Measurements from ENCODE around the genes ADD1 and GRK4.

DNA sequence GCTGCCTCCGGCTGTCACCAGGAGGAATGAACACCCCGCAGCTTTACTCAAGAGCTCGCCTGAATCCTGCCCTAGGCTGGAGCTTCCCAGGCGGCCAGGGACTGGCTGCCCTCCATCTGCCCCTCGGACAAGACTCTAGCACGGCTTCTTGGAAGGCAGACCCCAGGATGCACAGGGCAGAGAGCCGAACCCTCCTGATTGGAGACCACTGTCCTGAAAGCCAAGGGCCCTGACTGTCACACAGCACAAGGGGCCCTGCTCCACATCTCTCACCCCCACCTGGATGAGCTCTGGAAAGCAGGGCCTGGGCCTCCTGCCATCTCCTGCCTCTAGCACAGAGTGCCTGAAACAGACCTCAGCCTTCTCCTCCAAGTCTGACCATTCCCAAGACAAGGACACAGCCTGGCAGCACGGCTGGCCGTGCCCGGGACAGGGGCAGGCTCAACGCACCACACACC lies 4.4 kb downstream of the MXD4 start:
- PRO-cap, 4 experiments = no peak in any of the 4 experiments
- RAMPAGE, long total RNA, 2 experiments = no peak in any of the 2 experiments

DNA sequence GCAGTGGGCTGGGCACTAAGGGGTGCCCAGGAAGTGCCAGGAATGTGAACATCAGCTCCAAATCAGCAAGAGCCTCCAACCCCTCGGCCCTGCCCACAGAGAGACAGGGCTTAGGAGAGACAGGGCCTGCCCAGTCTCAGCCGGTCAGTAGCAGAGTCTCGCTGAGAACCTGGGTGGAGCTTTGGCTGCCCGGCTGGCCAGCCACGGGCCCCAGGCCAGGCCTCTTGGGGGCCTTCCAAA lies 4.2 kb upstream of the MXD4 start:
- PRO-cap, 4 experiments = no peak in any of the 4 experiments
- RAMPAGE, long total RNA, 2 experiments = no peak in any of the 2 experiments

DNA sequence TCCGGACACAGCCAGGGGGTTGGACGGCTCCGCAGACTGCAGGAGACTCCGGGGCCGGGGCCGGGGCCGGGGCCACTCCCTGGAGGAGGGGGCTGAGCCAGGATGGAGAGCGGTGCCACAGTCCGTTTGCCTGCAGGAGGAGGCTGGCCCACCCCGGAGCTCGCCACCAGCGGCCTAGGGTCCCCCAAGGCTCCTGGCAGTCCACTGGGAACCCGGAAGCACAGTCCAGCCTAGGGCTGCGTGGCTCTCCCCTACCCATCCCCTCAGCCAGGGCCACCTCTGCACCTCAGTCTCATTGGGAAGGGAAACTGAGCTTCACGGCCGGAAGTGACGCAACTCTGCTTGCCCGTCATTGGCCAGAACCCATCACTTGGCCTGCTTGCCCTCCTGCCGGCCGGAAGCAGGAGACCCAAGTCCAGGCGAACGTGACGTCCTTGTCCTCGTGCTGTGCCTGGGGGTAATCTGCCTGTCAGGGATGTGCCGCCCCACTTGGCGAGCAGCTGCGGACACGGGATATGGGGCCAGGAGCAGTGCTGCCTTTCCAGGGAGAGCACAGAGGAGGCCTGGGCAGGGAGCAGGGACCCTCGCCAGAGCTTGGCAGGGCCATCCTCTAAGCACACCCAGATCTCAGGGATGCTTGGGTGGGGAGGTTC lies 31.3 kb downstream of the ZFYVE28 start:
- PRO-cap, 4 experiments = no peak in any of the 4 experiments
- RAMPAGE, long total RNA, 2 experiments = no peak in any of the 2 experiments

DNA sequence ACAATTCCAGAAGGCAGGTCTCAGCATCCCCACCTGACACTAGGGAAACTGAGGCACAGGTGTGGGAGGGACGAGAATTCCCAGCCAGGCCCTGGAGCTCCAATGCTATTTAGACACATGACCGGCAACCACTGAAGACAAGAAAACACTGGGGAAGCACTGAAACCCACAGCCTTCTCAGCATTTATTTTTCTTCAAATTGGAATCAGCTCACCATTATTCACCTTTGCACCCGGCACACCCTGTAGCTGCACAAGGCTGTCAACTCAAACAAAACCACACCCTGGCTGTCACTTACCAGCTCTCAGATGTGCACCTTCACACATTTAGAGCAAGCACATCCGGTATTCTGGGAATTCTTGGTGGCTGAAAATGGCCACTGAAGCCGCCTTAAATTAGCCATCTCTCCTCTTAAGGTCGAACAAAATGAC lies 6.0 kb downstream of the ZFYVE28 start:
- PRO-cap, 4 experiments = no peak in any of the 4 experiments
- RAMPAGE, long total RNA, 2 experiments = no peak in any of the 2 experiments

DNA sequence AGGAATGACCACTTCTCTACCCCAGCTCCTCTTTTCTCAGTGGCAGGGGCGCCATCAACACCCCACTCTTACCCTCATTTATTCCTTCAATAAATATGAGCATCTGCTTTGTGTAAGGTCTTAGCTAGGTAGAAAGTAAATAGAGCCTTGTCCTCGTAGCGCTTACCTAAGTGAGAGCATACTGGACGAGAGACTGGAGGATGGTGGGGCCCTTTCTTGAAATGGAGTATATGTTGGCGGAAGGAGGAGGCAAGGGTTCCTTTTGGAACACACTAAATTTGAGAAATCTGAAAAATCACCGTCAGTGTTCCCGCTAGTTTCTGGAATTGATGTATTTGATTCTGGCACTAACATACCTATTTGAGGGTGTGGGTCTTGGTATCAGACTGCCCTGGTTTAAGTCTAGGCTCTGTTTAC lies 16.8 kb downstream of the RNF4 start:
- PRO-cap, 4 experiments = no peak in any of the 4 experiments
- RAMPAGE, long total RNA, 2 experiments = no peak in any of the 2 experiments

GRCh38 chr4:2722108-2722671 lies 33.9 kb downstream of the TNIP2 start:
- PRO-cap, 4 experiments = no peak in any of the 4 experiments
- RAMPAGE, long total RNA, 2 experiments = no peak in any of the 2 experiments

DNA sequence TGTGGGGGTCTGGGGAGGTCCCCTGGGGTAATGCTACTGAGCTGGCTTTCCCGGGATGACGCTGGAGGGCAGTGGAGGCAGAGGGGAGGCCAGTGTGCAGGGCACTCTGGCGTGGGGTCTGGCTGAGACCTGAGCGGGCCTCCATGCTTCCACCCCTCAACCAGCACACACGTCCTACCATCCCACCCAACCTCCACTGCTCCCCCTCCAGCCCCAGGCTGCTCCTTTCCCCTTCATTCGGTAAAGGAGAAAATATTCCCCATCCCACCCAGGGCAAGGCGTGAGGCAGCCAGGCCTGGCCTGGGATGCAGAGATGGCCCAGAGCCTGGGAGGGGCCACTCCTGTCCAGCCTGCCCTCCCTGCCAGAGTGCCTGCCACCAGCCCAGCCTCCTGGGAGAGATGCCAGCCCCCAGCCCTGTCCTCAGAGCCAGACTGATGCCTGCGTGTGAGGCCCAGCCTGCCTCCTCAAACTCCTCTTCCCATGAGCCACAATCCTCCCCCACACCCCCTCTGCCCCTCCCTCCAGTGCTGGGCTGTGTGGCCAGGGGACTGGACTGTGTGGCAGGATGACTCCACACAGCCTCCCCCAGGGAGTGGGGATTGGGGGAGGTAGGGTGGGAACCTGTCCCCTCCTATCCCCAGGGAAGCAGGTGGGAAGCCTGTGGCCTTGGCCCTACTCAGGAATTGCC lies 4.5 kb upstream of the SH3BP2 start:
- PRO-cap, 4 experiments = no peak in any of the 4 experiments
- RAMPAGE, long total RNA, 2 experiments = no peak in any of the 2 experiments

GRCh38 chr4:2795373-2795961 lies 2.6 kb downstream of the SH3BP2 start:
- PRO-cap, 4 experiments = no peak in any of the 4 experiments
- RAMPAGE, long total RNA, 2 experiments = no peak in any of the 2 experiments

DNA sequence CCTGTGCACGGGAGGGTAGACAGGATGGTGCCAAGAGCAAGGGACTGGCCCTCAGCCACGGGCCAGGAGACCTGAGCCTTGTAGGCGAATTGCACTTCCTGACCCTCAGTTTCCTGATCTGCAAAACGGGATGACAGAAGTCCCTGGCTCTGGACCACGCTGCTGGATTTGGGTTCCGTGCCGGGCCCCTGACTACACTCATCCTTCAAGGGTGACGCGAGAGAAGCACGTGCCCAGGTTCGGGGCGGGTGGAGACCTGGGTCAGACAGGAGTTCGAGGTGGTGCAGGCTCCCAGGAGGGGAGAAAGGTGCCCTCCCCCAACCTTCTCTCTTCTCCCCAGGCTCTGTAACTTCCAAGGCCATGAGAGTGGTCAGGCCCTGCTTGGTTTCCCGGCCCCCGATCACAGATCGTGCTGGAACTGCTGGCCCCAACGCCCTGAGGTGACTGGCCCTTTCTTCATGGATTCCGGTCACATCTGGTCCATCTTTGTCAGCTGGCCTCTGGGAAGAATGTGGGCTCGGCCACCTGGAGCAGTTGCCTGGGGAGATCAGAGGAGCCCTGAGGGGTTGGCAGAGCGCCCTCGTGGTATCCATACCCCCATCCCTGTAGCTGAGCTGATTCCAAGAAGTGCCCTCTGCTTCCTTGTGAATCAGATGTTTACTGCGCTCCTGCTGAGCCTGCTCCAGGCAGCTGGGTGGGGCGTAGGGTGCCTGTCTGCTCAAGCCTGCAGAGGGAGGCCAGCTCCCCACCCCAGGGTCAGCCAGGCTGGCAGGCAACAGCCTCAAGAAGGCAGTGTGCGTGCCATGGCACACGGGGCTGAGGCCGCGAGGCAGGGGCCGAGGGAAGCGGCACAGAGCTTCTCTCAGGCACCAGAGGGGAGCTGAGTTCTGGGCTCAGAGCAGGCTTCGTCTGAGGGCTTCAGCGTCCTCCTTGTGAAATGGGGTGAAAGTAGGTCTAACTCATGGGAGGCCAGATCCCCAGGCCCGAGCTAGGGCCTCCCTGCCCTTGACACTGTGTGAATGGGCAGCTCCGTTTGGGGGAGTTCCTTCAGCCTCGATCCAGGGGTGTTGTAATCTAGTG lies 3.5 kb downstream of the SH3BP2 start:
- PRO-cap, 4 experiments = no peak in any of the 4 experiments
- RAMPAGE, long total RNA, 2 experiments = no peak in any of the 2 experiments

DNA sequence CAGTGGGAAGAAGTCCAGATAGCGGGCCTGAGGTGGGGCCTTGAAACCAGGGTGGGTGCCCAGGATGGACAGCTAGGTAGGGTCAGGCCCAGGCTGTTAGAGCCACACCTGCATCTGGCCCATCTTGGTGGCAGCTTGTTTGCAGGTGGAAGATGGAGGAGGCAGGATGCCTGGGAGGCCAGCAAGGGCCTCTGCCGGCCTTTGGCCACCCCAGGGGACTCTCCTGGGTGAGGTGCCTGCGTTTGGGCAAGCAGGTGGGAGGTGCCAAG lies 24.5 kb downstream of the SH3BP2 start:
- PRO-cap, 4 experiments = no peak in any of the 4 experiments
- RAMPAGE, long total RNA, 2 experiments = no peak in any of the 2 experiments

DNA sequence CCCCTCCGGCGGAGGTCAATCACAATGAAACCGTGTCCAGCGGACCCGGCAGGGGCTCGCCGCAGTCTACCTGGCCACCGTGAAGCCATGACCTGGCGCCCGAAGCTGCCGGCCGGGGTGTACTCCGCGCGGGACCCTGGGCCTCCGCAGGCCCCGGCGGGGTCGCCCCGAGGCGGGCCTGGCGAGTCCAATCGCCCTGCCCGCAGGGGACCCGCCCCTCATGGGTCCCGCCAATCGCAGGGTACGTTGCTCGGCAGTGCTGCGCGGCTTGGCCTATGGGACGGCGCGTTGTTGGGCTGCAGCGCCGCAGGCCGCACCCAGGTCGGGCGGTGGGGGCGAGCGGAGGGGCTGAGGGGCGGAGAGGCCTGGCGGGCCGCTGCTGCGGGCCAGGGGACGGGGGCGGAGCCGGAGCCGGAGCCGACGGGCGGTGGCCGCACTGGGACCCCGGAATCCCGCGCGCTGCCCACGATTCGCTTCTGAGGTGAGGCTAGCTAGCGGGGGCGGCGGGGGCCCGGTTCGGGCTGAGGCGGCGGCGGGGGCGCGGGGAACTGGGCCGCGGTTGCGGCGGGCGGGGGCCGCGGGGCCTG lies at the start of gene ADD1:
Gene ADD1 (plus strand): TSS at position 301 of the 587 bp plus-strand sequence.
- PRO-cap, 4 experiments = peak in 4 of 4 experiments; most common plus-strand start position 358 of the sequence (in 4); most common minus-strand start position 180 of the sequence (in 2)
- RAMPAGE, long total RNA, 2 experiments = start-site peak on the plus strand in 2 of 2 experiments, centred at positions 384 to 417 of the sequence, 206 to 267 reads per replicate

- PRO-cap, 4 experiments = peak in 2 of 4 experiments; most common plus-strand start chr4:2867815 (in 1); most common minus-strand start chr4:2867734 (in 1)
- RAMPAGE, long total RNA, 2 experiments = start-site peak on the plus strand in 2 of 2 experiments, at chr4:2867836-2867997 at its widest, 19 to 21 reads per replicate
Observed at GRCh38 chr4:2867650-2868875, 24.4 kb downstream of the ADD1 start.

GRCh38 chr4:2869718-2870491 lies 26.3 kb downstream of the ADD1 start:
- PRO-cap, 4 experiments = peak in 3 of 4 experiments; most common plus-strand start chr4:2870374 (in 2); most common minus-strand start chr4:2870254 (in 3)
- RAMPAGE, long total RNA, 2 experiments = no peak in any of the 2 experiments

GRCh38 chr4:2894477-2894914 lies 40.1 kb downstream of the MFSD10 start:
- PRO-cap, 4 experiments = no peak in any of the 4 experiments
- RAMPAGE, long total RNA, 2 experiments = no peak in any of the 2 experiments

DNA sequence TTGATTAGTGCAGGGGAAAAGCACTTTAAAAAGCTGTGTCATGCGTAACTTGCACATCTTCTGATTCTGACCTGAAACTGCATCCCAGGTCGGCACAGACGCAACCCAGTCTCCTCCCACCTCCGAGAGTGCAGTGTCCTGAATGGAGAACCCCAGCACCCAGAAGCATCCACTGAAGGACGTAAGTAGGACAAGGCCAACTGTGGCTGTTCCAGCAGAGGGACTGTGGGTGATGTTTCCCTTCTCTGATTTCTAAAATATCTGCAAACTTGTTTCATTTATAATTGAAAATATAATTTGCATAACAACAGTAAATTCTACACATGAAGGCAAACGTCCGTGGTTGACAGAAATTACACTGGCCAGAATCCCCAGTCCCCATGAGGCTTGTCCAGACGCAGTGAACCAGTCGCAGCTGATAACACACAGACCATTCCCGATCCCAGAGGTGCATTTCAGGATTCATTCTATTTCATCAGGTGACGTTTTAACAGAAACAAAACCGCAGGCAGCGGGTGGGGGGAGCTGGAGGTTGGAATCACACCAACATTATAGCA lies 3.1 kb upstream of the MFSD10 start:
- PRO-cap, 4 experiments = no peak in any of the 4 experiments
- RAMPAGE, long total RNA, 2 experiments = no peak in any of the 2 experiments

- PRO-cap, 4 experiments = peak in 4 of 4 experiments; most common plus-strand start chr4:2963571 (in 3); most common minus-strand start chr4:2963948 (in 1)
- RAMPAGE, long total RNA, 2 experiments = no peak in any of the 2 experiments
Observed at GRCh38 chr4:2963525-2964180, at the start of gene GRK4. Gene GRK4 (plus strand): TSS chr4:2963571.

- PRO-cap, 4 experiments = peak in 4 of 4 experiments; most common plus-strand start chr4:3204340 (in 4); most common minus-strand start chr4:3204277 (in 3)
- RAMPAGE, long total RNA, 2 experiments = no peak in any of the 2 experiments
Observed at GRCh38 chr4:3203862-3204483, 45.0 kb upstream of the MSANTD1 start.

DNA sequence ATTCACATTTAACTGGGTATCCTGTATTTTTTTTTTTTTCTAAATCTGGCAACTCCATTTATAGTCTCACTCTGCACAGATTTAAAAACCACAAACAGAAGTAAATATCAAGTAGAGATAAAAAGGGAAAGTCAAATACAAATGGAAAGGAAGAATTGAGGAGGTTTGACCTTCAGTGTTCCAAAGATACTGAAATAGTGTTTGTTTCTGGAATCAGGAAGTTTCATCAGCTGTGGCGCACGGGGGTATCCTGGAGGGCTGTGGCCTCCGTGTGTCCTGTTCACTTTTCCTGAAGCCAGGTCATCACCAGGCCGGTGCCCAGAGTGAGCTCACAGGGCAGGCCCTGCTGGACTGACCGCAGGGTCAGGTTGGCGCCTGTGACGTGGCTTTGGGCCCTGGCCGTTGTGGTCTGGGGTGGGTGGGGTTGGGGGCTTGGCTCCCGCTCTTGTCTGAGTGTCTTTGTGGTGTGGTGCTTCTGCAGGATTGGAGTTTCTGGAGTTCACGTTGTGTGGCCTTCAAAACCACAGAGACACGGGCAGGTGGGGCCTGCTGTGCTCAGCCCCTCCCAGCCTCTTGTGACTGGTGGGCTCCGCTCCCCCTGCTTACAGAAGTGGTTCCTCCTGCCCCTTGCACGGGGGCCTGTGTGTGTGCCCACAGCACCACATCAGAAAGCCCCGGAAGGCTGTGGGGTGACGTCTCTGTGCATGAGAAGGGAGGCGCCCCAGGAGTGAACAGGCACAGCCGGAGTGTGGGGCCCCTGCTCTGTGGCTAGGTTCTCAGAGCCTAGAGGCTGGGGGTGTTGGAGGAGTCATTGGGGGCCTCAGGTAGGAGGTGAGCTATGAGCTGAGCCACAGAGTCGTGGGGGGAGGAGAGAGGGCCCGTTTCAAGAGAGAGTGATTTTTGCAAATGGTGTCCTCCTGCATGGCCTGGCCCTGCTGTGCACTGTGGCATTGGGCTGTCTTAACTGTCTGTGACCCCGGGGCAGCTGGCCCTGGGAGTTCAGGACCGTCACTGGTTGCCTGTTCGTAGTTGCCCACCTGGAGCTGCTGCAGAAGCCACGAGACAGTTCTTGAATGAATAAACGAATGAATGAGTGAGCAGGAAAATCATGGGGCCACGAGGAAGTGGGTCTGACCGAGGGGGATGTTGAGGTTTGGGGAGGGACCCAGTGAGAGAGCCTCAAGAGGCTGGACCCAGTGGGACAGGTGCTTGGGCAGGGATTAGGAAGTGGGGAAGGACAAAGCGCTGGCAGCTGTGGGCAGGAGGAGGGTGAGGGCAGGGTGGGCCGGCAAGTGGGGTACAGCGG lies 9.6 kb downstream of the RGS12 start:
- PRO-cap, 4 experiments = no peak in any of the 4 experiments
- RAMPAGE, long total RNA, 2 experiments = no peak in any of the 2 experiments

- PRO-cap, 4 experiments = peak in 1 of 4 experiments; most common minus-strand start chr4:3304941 (in 1)
- RAMPAGE, long total RNA, 2 experiments = no peak in any of the 2 experiments
Observed at GRCh38 chr4:3304686-3305221, 11.9 kb downstream of the RGS12 start.

- PRO-cap, 4 experiments = peak in 1 of 4 experiments; most common minus-strand start chr4:3310473 (in 1)
- RAMPAGE, long total RNA, 2 experiments = no peak in any of the 2 experiments
Observed at GRCh38 chr4:3310187-3310602, 17.4 kb downstream of the RGS12 start.

All from right lobe of liver (tissue), 4 donors.